ENCODE results near the gene ORM2.

GRCh38 chr9:114281313-114282314 is 41.3 kb upstream of the ORM1 start:
- RRBS = no CpG with 5 or more reads among the region's 19 CpGs

DNA sequence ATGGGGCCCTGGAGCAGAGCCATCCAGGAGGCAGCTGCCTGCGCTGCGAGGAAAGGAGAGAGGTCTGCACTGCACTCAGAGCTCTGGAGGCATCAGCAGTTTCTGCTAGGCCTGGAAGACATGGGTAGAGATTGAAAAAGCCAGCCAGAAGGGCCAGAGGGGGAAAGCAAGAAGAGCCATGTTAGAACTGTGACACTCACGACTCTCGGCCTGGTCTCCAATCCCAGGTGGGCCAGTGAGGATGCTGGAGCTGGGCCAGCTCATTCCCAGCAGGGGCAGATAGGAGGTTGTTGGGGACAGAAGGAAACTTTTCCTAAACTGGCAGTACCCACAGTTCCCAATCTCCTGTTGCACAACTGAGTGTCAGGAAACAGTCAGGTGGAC is 8.0 kb upstream of the ORM1 start:
- RRBS = no CpG with 5 or more reads among the region's 4 CpGs

- RRBS = no CpG with 5 or more reads among the region's 11 CpGs
Measured at GRCh38 chr9:114325453-114326353, 2.8 kb downstream of the ORM1 start.

DNA sequence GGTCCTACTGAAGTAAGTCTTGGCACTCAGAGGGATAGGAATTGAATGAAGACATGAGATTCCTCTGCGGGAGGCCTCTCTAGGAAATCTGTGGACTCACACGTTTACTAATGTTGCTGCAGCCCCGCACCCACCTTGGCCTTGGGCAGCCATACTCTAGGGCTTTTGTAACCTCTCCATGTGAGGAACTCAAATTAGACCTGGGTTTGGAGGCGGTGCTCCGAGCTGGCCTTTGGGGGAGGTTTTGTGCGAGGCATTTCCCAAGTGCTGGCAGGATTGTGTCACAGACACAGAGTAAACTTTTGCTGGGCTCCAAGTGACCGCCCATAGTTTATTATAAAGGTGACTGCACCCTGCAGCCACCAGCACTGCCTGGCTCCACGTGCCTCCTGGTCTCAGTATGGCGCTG is at the start of gene ORM2:
Gene ORM2, plus strand, starts transcription at position 365 of the 409 bp plus-strand sequence.
- RRBS = no CpG with 5 or more reads among the region's 9 CpGs

DNA sequence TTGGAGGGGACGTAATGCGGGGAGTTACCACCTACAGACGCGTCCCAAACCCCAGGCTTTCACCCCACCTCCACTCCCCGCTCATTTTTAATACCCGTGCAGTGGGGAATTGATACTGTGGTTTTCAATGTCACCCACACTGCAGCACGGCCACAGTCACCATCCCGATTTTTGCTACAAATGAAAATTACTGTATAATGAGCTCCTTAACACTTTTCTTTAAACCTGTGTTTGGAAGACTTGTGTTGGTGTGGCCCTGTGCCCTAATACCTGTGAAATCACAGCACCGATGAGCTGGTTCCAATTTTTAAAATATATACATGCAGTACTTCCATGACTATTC is 2.5 kb downstream of the ORM2 start:
- RRBS = no CpG with 5 or more reads among the region's 9 CpGs

DNA sequence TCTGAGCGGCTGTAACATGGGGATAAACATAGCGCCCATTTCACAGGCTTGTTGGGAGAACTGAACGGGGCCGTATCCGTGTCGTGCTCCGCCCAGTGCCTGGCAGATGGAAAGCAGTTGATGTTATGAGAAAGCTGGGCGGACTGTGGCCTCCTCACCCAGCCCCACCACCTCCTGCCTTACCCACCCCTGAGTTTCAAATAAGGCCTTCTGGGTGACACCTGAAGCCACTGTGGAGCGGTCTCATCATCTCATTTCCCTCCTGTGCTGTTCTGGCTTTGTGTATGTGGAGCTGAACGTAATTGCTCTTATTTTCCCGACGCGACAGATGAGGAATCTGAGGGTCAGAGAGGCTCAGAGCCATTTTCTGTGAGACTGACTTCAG is 14.6 kb downstream of the ORM2 start:
- RRBS = no CpG with 5 or more reads among the region's 13 CpGs

GRCh38 chr9:114371765-114372330 is 15.9 kb downstream of the AKNA start:
- RRBS = no CpG with 5 or more reads among the region's 10 CpGs

DNA sequence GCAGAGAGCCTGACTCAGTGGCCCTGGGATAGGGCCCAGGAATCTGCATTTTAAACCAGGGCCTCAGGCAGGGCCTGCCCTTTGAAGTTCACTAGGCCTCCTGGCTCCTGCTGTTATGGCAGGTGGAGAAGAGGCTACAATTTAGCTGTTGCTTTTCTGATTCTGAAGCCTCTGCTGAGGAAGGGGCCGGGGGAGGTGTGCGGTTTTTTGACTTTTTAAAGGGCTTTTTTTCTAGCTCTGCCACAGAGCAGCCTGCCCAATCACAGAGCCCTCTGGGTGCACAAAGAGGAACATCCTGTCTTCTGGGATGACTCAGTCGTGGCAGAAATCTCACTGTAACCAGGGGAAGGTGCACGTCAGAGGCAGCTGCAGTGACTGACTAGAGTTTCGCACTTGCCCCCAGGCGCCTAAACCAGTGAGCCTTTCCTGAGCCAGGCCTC is 2.5 kb downstream of the AKNA start:
- RRBS = no CpG with 5 or more reads among the region's 6 CpGs

GRCh38 chr9:114392577-114393069 is 4.8 kb upstream of the AKNA start:
- RRBS = no CpG with 5 or more reads among the region's 6 CpGs

- RRBS = no CpG with 5 or more reads among the region's 9 CpGs
Measured at GRCh38 chr9:114493291-114494023, 11.8 kb downstream of the WHRN start.

GRCh38 chr9:114642810-114643567 is 14.6 kb downstream of the TEX53 start:
- RRBS = no CpG with 5 or more reads among the region's 11 CpGs

GRCh38 chr9:114690896-114691479 is 9.0 kb upstream of the TEX48 start:
- RRBS = no CpG with 5 or more reads among the region's 8 CpGs

DNA sequence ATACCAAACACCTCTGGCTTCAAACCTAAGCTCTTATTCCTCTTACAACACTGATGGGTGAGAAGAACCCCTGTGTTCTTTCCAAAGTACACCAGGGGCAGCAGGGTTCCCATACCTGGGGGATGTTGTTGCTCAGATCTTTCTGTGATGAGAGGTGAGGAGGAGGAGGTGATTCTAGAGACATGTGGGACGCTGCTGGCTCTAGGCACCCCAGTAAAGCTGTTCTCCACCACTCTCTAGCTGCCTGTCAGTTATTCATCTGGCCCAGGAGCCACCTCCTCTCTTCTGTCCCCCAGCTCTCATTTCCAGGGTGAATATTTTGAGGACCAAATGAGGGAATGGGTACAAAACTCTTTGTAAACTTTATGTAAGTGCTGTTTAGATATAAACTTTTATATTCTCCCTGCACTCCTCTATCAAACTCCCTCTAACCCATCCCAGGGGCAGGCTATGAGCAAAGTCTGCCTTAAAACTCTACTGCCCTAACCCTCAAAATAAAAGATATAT is 754 bp downstream of the TNC start:
- RRBS = no CpG with 5 or more reads among the region's 1 CpG

DNA sequence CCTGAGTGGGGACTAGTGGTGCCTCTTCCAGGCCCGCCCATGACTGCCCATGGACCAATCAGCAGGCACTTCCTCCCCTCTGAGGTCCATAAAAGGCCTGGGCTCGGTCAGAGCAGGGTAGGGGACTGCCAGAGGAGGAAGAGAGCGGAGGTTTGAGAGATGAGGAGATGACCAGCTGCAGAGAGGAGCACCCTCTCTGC is 267.9 kb upstream of the TNC start:
- RRBS = no CpG with 5 or more reads among the region's 3 CpGs

GRCh38 chr9:115395231-115395938 is 277.4 kb upstream of the TNC start:
- RRBS = no CpG with 5 or more reads among the region's 2 CpGs

- RRBS = no CpG with 5 or more reads among the region's 11 CpGs
Measured at GRCh38 chr9:116322974-116323575, 169.5 kb downstream of the PAPPA start.

DNA sequence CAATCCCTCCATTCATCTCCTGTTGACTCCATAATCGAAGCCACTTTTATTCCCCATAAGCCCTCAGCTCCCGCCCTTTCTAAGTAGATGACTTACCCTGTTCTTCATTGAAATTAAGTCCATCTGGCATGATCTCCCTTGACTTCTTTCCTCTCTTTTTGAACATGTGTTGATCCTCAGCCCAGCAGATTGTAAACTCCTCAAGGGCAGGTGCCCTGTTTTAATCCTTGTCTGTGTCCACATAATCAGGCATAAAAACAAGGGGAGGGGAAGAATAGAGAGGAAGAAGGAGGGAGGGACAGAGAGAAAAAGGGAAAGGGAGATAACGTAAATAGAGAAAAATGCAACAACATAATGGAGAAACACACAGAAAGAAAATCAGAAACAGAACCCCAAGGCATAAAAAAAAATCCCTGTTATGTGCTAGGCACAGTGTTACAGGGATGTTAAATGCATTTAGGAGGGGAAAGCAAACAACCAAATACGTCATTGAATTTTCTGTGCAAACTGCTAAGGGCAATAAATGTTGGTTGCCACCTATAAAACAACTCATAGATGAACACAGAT is 51.1 kb upstream of the ASTN2 start:
- RRBS = no CpG with 5 or more reads among the region's 4 CpGs

DNA sequence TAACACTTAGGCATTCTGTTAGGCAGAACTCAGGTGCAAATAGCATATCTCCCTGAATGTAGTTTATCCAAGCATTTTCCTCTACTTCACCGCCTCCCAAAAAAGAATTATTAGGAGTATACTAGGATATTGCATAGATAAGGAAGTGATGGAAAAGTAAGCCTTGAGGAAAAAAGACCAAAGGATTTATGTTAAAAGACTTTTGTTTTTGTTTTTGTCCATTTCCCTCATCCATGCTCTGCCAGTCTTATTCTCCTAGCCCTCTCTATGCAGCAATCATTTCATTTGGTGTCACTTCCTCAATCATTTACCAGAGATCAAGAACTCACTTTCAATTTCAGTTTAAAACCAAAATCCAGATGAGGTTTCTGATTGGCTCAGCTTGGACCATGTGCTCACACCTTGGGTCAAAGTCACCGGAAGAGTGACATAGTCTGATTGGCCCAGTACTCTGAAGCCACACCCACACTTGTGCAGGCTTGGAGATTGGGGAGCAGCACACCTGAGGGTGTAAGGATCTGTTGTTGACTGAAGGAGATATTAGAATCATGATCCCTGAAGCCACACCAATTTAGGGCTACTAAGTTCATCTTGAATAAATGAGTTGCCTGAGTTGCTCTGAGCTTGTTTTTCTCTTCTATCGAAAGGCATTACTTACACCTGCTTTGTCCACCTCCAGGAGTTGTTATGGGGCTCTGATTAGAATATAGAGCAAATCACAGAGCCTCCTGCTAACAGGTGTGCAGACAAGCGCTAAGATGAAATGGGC is 79.6 kb downstream of the TLR4 start:
- RRBS = no CpG with 5 or more reads among the region's 4 CpGs

DNA sequence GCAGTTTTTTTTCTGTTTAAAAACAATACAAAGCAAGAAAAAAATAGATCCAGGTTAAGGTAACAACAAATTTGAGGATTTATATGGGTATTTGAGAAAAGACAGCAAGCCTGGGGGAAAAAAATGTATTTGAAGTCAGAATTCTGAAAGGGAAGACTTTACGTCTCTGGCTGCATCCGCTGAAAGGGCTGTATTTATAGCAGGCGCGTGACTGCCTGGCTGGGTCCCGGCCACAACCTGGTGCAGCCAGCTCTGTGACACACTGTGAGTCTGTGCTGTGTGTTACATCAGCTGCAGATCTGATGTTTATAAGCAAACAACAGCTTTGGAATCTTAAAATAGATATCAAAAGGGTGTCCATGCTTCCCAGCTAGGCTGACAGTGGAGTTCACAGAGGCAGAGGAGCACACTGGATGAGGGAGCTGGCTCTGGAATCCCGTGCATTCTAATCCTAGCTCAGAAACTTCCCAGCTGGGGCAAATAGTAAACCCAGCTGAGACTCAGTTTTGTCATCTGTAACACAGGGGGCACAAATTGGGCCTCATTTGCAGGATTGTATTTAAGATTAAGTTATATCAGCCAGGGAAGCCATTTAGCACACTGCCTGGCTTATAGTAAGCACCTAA is 433.4 kb upstream of the BRINP1 start:
- RRBS = no CpG with 5 or more reads among the region's 6 CpGs